A172 (cell line): ENCODE results near the gene INSIG1.

DNA sequence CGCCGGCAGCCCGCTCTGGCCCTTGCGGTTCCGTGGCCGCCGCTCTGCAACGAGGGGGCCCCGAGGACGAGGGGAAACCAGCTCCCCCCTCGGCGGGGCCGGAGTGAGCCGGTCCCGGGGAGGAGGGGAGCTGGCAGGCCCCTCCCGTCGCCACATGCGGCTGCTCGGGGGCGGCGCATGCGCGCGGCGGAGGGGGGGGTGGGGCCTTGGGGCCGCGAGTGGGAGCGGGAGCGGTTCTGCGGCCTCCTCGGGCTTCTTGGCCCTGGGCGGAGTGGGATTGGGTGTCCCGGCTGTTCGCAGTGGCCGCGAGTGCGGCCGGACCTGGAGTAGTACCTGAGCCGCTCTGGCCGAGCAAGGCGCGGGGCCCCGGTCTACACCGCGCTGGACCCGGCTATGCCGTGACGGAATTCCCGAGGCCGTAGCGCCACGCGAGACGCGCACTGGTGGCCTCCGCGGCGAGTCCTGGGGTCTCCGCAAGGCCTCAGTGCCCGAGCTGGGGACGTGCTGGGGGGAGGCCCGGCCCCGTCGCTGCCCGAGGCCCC is 401 bp upstream of the PAXIP1 start:
- RAMPAGE, long total RNA: no peak

DNA sequence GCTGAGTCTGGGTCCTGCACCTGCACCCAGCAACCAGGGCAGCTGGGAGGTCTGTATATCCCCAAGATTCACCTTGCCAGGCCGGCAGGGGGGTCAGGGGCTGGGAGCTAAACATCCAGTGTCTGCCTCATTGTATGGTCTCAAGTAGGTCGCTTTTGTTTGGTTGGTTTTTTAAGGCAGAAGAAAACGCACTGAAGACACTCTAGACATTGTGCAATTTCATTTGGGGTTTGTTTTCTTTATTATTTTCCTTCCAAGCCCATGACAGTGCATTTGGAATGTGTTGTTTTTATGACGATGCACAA is 27.7 kb upstream of the INSIG1 start:
- RAMPAGE, long total RNA: no peak

DNA sequence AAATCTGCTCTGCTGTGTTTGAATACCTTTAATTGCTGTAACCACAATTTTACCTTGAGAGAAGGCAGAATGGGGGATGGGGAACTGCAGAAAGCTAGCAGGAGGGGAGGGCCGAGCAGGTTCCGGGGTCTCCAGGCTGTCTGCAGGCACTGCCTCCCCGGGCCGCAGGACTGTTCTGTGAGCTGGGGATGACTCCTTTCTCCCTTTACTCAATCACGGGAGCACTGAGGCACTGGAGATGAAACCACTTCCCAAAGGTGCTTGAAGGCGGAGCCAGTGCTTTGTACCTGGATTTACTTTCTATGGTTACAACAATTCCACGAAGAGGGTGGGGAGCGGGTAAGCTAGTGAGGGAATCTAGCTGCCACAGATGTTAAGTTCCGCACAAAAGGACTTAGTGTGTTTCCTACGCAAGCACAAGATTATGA is 20.6 kb upstream of the INSIG1 start:
- RAMPAGE, long total RNA: no peak

- RAMPAGE, long total RNA: no peak
Observed at GRCh38 chr7:155297346-155298106, at the start of gene INSIG1. Gene INSIG1, plus strand, starts transcription at chr7:155297878.

DNA sequence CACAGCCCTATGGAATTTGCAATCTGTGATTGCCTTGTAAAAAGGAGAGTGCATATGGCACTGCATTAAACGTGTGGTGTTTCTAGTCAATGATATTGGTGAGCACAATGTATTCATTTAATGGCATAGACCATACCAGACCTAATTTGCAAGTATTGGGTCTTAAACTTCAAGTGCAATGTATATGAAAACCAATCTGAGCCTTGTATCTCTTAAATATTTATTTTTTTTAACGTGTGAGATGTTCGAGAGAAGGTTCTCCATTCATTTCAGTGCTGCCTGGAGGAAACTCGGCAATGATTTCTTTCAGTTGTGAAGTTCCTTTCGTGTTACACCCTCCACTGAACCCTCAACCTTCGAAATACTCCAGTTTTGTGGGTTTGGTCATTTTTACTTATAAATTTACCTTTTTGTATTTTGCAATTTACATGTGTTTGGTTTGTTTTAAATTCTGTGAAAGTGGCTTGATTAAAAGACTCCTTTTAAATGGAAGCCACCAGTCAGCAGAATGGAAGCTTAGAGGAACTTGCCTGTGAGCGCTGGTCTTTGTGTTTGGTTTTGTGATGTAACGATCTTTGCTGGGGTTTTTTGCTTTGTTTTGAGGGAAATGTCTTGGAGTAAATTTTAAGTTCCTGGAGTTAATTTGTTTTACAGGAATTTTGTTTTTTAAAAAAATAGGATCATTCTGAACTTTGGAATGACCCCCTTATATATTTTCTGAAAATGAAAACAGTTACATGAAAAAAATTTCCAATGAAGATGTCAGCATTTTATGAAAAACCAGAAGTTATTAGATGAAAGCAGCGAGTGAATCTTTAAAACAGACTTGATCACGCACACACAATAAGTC is 11.7 kb downstream of the INSIG1 start:
- RAMPAGE, long total RNA: no peak

DNA sequence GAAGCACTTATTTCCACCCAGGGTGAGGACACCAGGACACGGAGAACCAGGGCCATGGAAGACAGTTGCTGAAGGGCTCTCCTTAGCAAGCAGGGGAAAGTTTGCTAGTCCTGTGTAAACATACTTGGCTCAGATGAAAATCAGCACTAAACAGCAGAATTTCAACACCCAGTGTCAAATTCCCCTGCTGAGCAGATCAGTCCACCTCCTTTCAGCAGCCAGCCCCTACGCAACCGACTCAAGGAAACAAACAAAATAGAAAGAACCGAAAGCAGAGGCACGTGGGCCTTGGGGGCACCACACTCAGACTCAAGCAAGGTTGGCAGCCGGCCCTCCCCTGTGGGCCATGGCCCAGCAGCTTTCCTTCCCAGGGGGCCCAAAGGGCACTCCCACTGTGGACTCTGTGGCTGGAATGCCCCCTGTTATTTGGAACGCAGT is 19.1 kb downstream of the INSIG1 start:
- RAMPAGE, long total RNA: no peak

- RAMPAGE, long total RNA: no peak
Observed at GRCh38 chr7:155459934-155460437, 2.1 kb downstream of the EN2 start.

- RAMPAGE, long total RNA: no peak
Observed at GRCh38 chr7:155490280-155490725, 32.4 kb downstream of the EN2 start.

- RAMPAGE, long total RNA: no peak
Observed at GRCh38 chr7:155752575-155753771, 59.3 kb downstream of the SHH start.

- RAMPAGE, long total RNA: no peak
Observed at GRCh38 chr7:155787148-155788048, 24.9 kb downstream of the SHH start.

DNA sequence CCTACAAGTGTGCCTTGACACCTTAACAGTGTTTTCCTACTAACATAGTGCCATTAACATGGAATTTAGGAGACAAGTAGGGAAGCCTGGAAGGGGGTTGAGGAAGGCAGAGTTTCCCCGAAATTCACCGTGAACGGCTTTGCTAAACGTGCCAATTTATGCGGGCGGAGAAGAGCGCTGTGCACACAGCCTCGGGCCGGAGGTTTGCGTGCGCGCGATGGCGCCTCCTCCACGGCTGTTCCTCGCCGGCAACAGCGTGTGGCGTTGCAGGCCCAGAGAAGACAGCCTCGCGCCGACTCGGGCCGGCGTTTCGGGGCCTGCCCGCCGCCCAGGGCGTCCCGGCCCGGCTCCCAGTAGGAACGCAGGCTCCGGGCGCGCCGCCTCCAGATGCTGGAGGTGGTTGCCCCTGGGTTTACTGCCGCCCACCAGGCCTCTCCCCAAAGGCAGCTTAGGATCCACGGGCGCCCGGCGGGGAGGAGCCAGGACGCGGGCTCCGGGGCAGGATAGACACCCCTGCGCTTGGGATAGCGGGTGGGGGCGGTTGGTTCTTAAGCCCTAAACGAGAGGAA is 6.8 kb downstream of the SHH start:
- RAMPAGE, long total RNA: no peak

GRCh38 chr7:155811540-155811939 is 723 bp downstream of the SHH start:
- RAMPAGE, long total RNA: no peak

DNA sequence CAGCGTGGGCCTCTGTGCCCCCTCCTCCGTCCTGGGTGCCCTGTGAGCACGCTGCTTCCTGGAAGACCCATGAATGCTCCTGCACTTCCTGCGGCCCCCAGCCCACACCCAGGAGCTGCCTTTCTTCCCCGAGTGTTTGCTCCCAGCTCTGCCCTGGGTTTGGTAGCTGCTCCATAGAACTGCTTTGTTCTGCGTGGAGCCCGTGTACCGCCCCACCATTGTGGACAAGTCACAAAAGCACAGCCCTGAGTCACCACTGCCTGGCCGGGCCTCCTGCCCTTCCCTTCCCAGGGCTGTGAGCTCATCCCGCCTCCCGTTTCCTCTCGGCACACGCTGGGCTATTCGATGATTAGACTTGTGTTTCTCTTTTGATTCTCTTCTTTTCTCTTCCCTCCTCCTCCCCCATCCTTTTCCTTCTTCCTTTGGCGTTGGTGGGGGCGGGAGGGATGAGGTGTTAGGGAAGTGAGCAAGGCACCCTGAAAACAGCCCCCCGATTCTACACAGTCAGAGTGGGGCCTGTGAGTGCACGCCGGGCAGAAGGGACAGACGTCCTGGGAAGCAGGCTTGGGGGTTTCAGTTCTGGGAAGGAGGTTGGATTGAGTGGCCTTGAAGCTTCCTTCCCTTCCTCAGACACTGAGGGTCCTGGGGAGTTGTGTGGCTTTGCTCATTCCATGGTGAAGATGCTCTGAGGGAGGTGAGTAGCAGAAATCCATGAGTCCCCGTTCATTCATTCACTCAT is 73.4 kb upstream of the SHH start:
- RAMPAGE, long total RNA: no peak

- RAMPAGE, long total RNA: no peak
Observed at GRCh38 chr7:155917765-155918237, 105.5 kb upstream of the SHH start.

GRCh38 chr7:156055062-156055434 is 242.8 kb upstream of the SHH start:
- RAMPAGE, long total RNA: no peak

DNA sequence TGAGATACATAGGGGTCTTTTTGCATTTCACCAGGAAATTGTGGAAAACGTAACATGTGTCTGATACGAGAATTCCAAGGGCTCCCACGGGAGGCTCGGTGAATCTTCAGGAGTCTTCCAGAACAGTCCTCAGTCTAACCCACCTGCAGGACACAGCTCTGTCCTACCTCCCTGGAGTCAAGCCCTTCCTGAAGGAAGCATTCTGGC is 105.2 kb upstream of the RNF32 start:
- RAMPAGE, long total RNA: no peak

GRCh38 chr7:156614359-156615433 is 25.9 kb upstream of the RNF32 start:
- RAMPAGE, long total RNA: no peak

GRCh38 chr7:156616970-156617320 is 23.6 kb upstream of the RNF32 start:
- RAMPAGE, long total RNA: no peak

DNA sequence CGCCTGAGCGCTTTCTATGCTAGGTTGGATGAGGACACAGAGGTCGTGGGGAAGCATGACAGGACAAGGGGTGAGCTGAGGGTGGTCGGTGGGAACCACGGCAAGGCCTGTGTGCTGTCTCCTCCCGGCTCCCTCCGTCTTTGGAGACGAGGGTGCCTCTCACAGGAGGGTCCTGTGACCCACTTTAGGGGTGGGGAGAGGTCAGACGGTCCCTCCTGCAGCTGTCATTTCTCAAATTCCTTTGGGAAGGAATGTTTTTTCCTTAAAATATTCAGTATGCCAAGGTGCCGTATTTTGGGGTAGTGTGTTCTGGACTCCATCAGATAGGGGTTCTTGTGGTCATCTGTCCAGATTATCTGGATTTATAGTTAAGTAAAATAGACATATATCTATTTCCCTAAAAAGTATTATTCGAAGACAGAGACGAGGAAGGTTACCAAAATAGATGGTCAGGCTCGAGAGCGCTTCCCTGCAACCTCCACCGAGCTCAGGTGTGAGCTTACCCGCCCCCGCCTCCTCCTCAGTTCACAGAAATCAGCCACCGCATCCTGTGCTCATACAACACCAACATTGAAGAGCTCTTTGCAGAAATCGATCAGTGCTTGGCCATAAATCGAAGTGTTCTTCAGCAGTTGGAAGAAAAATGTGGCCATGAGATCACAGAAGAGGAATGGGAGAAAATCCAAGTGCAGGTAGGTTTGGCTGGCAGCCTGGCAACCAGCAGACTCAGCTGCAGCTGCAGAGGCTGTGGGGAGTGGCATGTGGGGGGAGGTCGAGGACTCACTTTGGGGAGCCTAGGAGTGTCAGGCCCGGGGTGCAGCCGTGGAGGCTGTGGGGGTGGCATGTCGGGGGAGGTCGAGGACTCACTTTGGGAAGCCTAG is 34.8 kb downstream of the RNF32 start:
- RAMPAGE, long total RNA: no peak

GRCh38 chr7:156762780-156763395 is 122.3 kb downstream of the RNF32 start:
- RAMPAGE, long total RNA: no peak